HepG2 (cell line): ENCODE measurements around the genes ENSG00000284976 and TOR4A.

DNA sequence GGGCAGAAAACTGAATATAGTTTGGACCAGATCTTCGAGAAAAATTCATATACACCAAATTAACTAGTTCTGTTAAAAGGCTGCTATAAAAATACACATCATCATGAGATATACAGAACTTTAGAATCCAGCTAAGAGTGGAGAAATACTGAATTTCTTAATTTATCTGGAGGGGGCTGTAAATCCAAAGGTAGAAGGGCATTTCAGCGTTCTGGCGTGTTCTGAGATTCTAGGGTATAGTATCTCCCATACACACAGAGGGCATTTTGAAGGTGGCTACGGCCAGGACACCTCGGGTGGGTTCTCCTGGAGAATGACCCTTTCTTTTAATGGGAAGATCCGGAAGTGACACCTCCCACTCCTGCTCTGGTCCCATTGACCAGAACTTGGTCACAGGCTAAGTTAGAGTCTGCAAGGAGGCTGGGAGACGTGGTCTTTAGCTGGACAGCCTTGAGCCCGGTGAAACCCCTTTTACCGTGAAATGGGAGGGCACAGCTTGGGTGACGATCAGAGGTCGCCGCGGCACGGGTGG, 19.4 kb upstream of the EGFL7 start:
- RRBS, 2 experiments, result 50% methylated on average over 1 of the region's 14 CpGs; no CpG with 5 or more reads in 1 of the 2 experiments
CAGE:
- cytosol, long polyA minus RNA, result no peak
- cytosol, long polyA plus RNA, result no peak
- long polyA plus RNA, result no peak
- nucleus, long polyA minus RNA, result no peak
- nucleus, long polyA plus RNA, result no peak

- RRBS, 2 experiments, result 92 to 95% methylated on average over 4 to 6 of the region's 14 CpGs
CAGE:
- cytosol, long polyA minus RNA, result no peak
- cytosol, long polyA plus RNA, result no peak
- long polyA plus RNA, result no peak
- nucleus, long polyA minus RNA, result no peak
- nucleus, long polyA plus RNA, result no peak
These were observed 15.7 kb upstream of the EGFL7 start for GRCh38 chr9:136646970-136647428.

DNA sequence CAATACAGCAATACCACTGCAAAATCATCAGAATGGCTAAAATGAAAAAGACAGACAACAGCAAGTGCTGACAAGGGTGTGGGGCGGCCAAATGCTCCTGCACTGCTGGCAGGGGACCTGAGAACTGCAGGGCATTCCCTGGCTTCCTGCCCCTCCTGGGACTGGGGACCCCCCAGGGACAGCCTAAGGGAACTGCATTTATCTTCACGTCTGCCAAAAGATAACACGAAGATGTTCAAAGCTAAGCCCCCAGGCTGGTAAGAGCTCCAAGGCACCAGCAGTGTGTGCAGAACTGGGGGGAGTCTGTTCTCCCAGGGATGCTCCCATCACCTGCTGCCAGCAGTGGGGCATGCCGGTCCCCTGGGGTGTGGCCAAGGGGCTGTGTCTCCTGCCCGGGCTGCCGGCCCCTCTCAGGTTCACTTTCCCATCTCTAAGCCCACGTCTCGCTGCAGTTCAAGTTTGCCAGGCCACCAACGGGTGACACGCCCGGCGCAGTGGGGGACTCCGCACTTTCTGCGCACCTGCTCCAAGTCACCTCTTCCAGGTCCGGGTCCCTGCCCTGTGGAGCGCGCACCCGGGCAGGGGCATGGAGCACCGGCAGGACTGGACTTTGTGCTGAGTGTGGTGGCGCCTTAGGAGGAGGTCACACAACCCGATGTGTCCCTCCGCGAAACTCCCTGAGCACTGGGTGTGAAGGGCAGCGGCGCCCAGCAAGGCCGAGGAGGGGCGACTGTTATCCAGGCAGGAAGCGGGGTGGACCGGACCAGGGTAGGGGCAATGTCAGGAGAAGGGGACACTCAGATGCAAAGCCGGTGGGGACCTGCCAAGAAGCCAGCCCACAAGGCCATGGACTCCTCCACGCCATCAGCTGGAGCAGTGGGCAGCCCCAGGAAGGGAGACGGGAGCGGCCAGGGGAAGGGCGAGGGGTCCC, 4.4 kb upstream of the EGFL7 start:
- RRBS, 2 experiments, result 6 to 8% methylated on average over 9 to 10 of the region's 34 CpGs
CAGE:
- cytosol, long polyA minus RNA, result no peak
- cytosol, long polyA plus RNA, result no peak
- long polyA plus RNA, result no peak
- nucleus, long polyA minus RNA, result no peak
- nucleus, long polyA plus RNA, result no peak

GRCh38 chr9:136670007-136670507, 7.3 kb downstream of the EGFL7 start:
- RRBS, 2 experiments, result no CpG with 5 or more reads among the region's 15 CpGs
CAGE:
- cytosol, long polyA minus RNA, result no peak
- cytosol, long polyA plus RNA, result no peak
- long polyA plus RNA, result no peak
- nucleus, long polyA minus RNA, result no peak
- nucleus, long polyA plus RNA, result no peak

GRCh38 chr9:136690063-136690687, 2.9 kb upstream of the AGPAT2 start:
- RRBS, 2 experiments, result 63 to 65% methylated on average over 7 to 8 of the region's 21 CpGs
CAGE:
- cytosol, long polyA minus RNA, result no peak
- cytosol, long polyA plus RNA, result no peak
- long polyA plus RNA, result no peak
- nucleus, long polyA minus RNA, result no peak
- nucleus, long polyA plus RNA, result no peak

- RRBS, 2 experiments, result no CpG with 5 or more reads among the region's 6 CpGs
CAGE:
- cytosol, long polyA minus RNA, result no peak
- cytosol, long polyA plus RNA, result no peak
- long polyA plus RNA, result no peak
- nucleus, long polyA minus RNA, result no peak
- nucleus, long polyA plus RNA, result no peak
These were observed 7.6 kb upstream of the DIPK1B start for GRCh38 chr9:136704829-136705162.

DNA sequence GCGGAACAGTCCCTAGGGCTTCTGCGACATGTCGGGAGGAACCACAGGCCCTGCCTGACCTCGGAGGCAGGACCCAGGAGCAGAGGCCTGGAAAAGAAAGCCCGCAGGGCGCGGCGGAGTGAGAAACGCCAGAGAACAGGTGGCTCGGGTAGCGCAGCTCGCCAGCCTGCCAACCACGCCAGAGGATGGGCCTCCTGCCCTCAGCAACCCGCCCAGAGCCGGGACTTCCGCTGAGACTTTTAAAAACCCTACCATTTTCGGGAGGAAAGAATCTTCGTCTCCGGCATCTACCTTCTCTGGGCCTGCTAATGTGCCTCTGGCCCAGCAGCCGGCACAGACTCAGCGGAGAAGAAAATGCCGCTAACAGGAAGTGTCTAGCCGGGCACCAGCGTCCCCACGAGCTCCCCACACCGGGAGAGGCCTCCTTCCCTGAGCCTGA, 605 bp downstream of the LCN8 start:
- RRBS, 2 experiments, result 45 to 54% methylated on average over 5 to 6 of the region's 26 CpGs
CAGE:
- cytosol, long polyA minus RNA, result no peak
- cytosol, long polyA plus RNA, result no peak
- long polyA plus RNA, result no peak
- nucleus, long polyA minus RNA, result no peak
- nucleus, long polyA plus RNA, result no peak

DNA sequence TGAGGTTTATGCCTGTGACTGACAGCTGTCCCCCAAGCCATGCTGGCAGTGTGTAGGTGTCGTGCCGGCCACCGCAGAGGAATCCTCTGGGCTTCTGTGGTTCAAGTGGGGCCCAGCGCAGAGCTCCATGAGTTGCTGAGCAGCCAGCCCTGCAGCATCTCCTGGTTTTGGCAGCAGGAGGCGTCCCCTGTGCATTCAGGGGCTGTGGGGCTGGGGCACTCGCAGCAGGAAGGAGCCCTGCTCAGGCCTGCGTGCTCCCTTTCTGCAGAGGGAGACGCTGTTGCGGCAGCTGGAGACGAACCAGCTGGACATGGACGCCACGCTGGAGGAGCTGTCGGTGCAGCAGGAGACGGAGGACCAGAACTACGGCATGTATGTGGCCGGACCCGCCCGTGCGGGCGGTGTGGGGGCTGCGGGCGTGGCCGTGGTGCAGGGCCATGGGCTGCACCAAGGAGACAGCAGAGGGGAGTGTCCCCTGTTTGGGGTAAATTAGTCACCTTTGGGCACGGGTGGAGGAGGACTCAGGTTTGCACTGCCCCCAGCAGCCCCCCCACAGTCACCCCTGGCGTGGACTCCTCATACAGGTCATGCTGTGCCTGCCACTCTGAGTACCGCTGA, 6.7 kb upstream of the AJM1 start:
- RRBS, 2 experiments, result no CpG with 5 or more reads among the region's 26 CpGs
CAGE:
- cytosol, long polyA minus RNA, result no peak
- cytosol, long polyA plus RNA, result no peak
- long polyA plus RNA, result no peak
- nucleus, long polyA minus RNA, result no peak
- nucleus, long polyA plus RNA, result no peak

- RRBS, 2 experiments, result no CpG with 5 or more reads among the region's 12 CpGs
CAGE:
- cytosol, long polyA minus RNA, result no peak
- cytosol, long polyA plus RNA, result no peak
- long polyA plus RNA, result no peak
- nucleus, long polyA minus RNA, result no peak
- nucleus, long polyA plus RNA, result no peak
These were observed 14.6 kb downstream of the TRAF2 start for GRCh38 chr9:136900821-136901426.

DNA sequence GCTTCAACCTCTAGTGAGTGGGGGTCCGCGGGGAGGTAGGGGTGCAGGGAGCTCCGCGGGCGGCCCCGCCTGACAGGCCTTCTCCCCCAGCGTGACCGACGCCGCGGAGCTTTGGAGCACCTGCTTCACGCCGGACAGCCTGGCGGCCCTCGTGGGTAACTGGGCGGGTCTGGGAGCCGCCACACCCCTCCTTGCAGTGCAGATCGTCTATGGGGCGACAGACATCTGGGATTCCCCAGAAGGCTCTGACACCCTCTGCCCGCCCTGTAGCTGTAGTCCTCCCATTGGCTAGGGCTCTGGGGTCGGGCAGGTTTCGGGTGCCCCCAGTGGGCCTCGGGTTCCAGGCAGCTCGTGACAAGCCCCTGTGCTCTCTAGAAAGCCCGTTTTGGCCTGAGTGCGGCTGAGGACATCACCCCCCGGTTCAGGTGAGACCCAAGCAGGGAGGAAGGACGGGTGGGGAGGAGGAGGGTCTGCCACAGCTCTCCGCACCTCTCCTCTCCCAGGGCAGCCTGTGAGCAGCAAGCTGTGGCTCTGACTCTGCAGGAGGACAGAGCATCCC, 407 bp downstream of the PAXX start:
- RRBS, 2 experiments, result no CpG with 5 or more reads among the region's 29 CpGs
CAGE:
- cytosol, long polyA minus RNA, result no peak
- cytosol, long polyA plus RNA, result no peak
- long polyA plus RNA, result no peak
- nucleus, long polyA minus RNA, result no peak
- nucleus, long polyA plus RNA, result no peak

DNA sequence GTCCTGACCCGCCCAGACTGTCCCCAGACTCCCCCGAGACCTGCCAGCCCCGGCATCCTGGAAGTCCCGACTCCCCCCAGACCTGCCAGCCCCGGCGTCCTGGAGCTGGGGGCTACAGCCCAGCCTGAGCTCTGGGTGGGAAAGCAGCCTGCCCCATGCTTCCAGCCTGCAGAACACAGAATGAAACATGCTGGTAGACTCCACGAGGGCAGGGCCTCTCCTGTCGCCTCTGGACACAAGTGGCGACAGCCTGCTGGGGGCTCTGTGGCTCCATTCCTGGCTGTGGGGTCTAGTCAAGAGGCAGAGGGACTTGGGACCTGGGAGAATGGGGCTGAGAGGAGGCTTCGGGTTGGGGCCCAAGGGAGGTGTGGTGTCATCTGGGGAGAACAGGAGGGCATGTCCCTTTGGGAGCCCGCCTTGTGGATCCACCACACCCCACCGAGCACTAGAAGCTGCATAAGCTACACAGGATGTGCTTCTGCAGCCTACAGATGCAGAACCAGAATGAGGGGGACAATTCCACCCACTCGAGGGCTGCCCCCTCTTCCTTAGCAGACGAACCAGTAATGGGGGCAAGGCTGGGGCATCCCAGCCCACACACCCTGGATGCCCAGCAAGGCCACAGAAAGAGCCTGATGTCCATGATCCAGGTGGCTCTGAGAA, 3.9 kb upstream of the MAN1B1 start:
- RRBS, 2 experiments, result 89 to 95% methylated on average over 3 to 4 of the region's 14 CpGs
CAGE:
- cytosol, long polyA minus RNA, result no peak
- cytosol, long polyA plus RNA, result no peak
- long polyA plus RNA, result no peak
- nucleus, long polyA minus RNA, result no peak
- nucleus, long polyA plus RNA, result no peak

- RRBS, 2 experiments, result no CpG with 5 or more reads among the region's 9 CpGs
CAGE:
- cytosol, long polyA minus RNA, result no peak
- cytosol, long polyA plus RNA, result no peak
- long polyA plus RNA, result no peak
- nucleus, long polyA minus RNA, result no peak
- nucleus, long polyA plus RNA, result no peak
These were observed 11.1 kb downstream of the GRIN1 start for GRCh38 chr9:137150063-137150380.

GRCh38 chr9:137176531-137176977, 4.7 kb upstream of the TMEM210 start:
- RRBS, 2 experiments, result no CpG with 5 or more reads among the region's 8 CpGs
CAGE:
- cytosol, long polyA minus RNA, result no peak
- cytosol, long polyA plus RNA, result no peak
- long polyA plus RNA, result no peak
- nucleus, long polyA minus RNA, result no peak
- nucleus, long polyA plus RNA, result no peak

DNA sequence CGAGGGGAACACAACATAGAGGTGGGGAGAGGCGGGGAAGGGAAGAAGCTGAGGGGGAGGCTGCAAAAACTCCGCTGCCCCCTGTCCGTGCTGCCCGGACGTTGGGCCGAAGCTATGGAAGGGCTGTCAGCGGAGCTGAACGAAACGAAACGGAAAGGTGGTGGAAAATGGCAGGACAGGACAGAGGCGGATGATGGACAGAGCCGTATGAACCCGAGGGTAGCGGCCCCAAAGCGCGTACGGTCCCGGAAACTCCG, 305 bp downstream of the ANAPC2 start:
- RRBS, 2 experiments, result 0 to 2% methylated on average over 2 of the region's 20 CpGs
CAGE:
- cytosol, long polyA minus RNA, result no peak
- cytosol, long polyA plus RNA, result no peak
- long polyA plus RNA, result no peak
- nucleus, long polyA minus RNA, result no peak
- nucleus, long polyA plus RNA, result no peak

GRCh38 chr9:137190512-137190965, 2.1 kb downstream of the SSNA1 start:
- RRBS, 2 experiments, result no CpG with 5 or more reads among the region's 10 CpGs
CAGE:
- cytosol, long polyA minus RNA, result no peak
- cytosol, long polyA plus RNA, result no peak
- long polyA plus RNA, result no peak
- nucleus, long polyA minus RNA, result no peak
- nucleus, long polyA plus RNA, result no peak

DNA sequence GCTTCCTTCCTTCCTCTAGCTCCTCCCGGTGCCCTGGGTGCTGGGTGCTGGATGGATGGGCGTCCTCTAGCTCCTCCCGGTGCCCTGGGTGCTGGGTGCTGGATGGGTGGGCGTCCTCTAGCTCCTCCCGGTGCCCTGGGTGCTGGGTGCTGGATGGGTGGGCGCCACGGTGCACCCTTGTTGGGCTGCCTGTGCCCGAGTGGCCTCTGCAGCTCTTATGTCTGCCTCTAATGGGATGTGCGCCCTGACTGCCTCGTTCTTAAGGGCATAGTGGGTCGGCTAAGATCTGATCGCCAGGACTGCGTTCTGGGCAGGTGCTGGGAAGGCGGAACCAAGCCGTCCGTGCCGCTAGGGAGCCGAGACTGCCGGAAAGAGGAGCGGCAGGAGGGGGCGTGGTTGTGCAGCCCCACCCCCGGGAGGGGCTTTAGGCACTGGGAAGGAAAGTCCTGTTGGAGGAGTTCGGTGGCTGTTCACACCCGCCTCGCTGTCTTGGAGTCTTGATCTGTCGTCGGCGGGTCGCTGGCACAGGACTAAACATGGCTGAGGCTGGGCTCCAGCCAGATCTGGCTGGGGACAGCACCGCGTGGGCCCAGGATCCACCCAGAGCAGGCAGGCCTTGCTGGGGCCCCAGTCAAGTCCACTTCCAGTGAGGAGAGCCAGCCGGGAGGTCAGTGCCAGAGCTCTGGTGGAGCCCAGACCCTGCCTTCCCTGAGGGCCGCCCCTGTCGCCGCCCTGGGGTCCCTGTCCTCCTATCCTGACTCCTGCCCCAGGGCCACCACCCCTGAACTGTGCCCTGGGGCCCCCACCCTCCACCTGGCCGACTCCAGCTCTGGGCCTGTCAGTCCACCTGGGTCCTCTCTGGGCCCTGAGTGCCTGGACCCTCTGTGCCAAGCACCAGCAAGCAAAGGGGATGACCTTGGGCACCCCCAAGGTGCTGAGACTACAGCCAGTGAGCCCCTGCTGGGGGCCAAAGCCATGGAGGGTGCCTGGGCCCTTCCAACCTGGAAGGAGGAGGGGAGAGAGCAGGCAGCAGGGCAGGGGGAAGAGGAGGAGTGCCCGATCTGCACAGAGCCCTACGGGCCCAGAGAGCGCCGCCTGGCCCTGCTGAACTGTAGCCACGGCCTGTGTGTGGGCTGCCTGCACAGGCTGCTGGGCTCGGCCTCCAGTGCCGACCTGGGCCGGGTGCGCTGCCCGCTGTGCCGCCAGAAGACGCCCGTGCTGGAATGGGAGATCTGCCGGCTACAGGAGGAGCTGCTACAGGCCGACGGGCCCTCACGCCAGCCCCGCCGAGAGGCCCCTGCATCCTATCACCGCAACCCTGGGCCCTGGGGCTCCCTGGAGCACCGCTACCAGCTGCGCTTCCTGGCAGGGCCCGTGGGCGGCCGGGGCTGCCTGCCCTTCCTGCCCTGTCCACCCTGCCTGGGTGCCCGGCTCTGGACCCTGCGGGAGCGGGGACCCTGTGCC, at the start of gene ENSG00000284976:
ENSG00000284976 (plus strand) TSS at position 473 of the 1,464 bp plus-strand sequence.
- RRBS, 2 experiments, result 17 to 19% methylated on average over 13 of the region's 64 CpGs
CAGE:
- cytosol, long polyA minus RNA, result start-site peak on the plus strand centred at position 472 of the sequence, 102 bp wide, 38 reads
- cytosol, long polyA plus RNA, result no peak
- long polyA plus RNA, result no peak
- nucleus, long polyA minus RNA, result no peak
- nucleus, long polyA plus RNA, result no peak

DNA sequence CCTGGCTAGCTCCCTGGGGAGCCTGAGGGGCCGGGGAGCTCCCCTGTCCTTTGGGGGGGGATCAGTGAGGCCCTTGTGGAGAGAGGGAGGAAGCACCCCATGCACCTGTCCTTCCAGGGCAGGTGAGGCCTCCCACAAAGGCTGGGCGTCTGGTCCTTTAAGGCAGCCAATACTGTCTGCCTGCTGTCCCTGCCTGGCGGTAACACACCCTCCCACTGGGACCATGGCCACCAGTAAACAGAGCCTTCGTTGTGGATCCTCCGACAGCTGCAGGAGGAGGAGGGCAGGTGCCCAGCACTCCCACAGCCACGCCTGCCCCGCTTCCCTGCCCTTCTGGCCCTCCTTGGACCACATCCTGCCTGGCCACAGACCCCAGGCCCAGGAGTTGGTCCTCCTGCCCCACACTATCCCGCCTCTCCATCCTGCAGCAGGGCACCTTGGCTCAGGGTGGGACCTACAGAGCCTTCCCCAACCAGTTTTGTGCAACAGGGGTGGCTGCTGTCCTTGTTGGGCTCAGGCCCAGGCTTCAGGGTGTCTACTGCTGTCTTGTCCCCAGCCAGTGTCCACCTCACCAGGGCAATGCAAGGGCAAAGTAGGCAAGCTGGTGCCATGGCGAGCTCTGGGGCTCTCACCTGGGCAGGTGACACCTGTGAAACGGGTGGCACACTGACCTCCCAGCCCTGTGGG, 3.0 kb upstream of the TUBB4B start:
- RRBS, 2 experiments, result no CpG with 5 or more reads among the region's 10 CpGs
CAGE:
- cytosol, long polyA minus RNA, result no peak
- cytosol, long polyA plus RNA, result no peak
- long polyA plus RNA, result no peak
- nucleus, long polyA minus RNA, result no peak
- nucleus, long polyA plus RNA, result no peak

DNA sequence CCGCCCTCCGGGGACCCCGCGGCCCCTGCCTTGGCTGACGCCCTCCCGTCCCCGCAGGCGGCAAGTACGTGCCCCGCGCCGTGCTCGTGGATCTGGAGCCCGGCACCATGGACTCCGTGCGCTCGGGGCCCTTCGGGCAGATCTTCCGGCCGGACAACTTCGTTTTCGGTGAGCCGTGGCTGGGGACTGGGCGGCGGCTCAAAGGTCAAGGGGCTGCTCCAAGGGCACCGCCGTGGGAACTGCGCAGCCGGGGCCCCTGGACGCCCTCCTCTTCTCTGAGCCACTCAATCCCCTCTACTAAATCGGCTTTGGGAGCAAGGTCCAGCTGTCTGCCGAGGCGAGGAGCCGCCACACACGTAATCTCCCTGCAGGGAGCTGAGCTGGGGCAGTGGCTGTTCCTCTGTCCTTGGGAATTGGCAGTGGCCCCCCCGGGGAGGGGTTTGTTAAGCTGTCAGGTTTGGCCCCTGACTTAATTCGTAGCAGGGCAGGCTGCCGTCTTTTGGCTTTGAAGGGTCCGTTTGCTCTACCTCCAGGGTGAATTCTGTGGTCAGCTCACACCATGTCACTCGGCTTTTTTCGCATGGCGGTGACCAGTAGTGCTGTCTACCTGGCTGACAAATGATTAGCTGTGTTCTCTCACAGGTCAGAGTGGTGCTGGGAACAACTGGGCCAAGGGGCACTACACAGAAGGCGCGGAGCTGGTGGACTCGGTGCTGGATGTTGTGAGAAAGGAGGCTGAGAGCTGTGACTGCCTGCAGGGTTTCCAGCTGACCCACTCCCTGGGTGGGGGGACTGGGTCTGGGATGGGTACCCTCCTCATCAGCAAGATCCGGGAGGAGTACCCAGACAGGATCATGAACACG, 998 bp downstream of the TUBB4B start:
- RRBS, 2 experiments, result under 1 to 1% methylated on average over 15 to 19 of the region's 47 CpGs
CAGE:
- cytosol, long polyA minus RNA, result no peak
- cytosol, long polyA plus RNA, result no peak
- long polyA plus RNA, result no peak
- nucleus, long polyA minus RNA, result no peak
- nucleus, long polyA plus RNA, result no peak

- RRBS, 2 experiments, result 0 to 2% methylated on average over 3 of the region's 38 CpGs
CAGE:
- cytosol, long polyA minus RNA, result start-site peak on the plus strand at chr9:137277683-137277754, 23 reads
- cytosol, long polyA plus RNA, result start-site peak on the plus strand at chr9:137277687-137277756, 29 and 57 reads in 2 replicates
- long polyA plus RNA, result start-site peak on the plus strand at chr9:137277714-137277757, 63 and 21 reads in 2 replicates; start-site peak on the plus strand at chr9:137277819-137277839, 32 and 40 reads in 2 replicates
- nucleus, long polyA minus RNA, result no peak
- nucleus, long polyA plus RNA, result no peak
These were observed at the start of gene TOR4A for GRCh38 chr9:137276848-137277992. TSS of gene TOR4A (plus strand) at chr9:137277726.

- RRBS, 2 experiments, result no CpG with 5 or more reads among the region's 10 CpGs
CAGE:
- cytosol, long polyA minus RNA, result no peak
- cytosol, long polyA plus RNA, result no peak
- long polyA plus RNA, result no peak
- nucleus, long polyA minus RNA, result no peak
- nucleus, long polyA plus RNA, result no peak
These were observed 7.9 kb downstream of the NRARP start for GRCh38 chr9:137294126-137294684.